AG04449 (cell line): Measurements from ENCODE around the genes CYP2C19 and ACSM6.

- RRBS = no CpG with 5 or more reads among the region's 3 CpGs
These were observed at the start of gene CYP2C19 for GRCh38 chr10:94762312-94762974. Gene CYP2C19, plus strand, starts transcription at chr10:94762681.

DNA sequence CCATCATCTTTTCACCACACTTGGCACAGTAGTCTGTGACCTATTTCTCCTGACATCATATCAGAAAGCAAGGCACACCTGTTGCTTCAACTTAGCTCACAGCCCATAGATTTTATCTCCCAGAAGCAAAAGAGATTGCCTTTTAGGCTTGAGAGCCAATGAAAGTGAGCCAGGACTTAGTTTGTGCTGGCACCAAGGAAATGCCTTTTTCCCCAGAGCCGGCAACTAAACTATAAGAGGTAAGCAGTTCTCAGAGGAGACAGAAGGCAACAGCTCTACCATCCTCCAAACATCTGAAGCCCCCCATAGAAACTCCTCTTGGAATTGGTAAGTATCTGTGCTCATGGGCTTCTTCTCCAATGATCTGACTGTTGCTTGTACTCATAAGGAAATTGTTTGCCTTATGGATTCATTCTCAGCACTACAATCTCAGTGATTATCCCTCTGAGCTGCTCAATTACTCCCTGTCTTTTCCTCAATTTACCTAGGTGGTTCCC lies at the start of gene ACSM6:
TSS of gene ACSM6 (plus strand) at position 262 of the 497 bp plus-strand sequence.
- RRBS = no CpG with 5 or more reads among the region's 1 CpG

GRCh38 chr10:95266514-95267291 lies 24.1 kb downstream of the PDLIM1 start:
- RRBS = no CpG with 5 or more reads among the region's 3 CpGs

DNA sequence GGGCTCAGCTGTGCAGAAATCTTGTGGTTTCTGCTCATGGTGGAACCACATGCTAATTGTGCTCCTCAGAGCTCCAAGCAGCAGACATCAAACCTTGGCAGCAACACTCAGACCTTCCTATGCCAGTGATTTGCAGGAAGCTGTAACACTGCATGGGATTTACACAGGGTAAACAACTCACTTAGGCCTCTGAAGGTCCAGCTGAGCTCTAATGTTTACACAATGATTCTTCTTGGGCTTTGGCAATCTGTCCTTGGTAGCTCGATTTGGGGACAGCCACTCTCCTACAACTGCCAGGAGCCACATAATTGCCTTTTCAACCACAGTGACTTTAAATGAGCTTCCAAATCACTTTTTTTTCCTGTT lies 97.7 kb upstream of the PDLIM1 start:
- RRBS = no CpG with 5 or more reads among the region's 1 CpG

GRCh38 chr10:95447563-95448314 lies 113.4 kb downstream of the SORBS1 start:
- RRBS = no CpG with 5 or more reads among the region's 7 CpGs

DNA sequence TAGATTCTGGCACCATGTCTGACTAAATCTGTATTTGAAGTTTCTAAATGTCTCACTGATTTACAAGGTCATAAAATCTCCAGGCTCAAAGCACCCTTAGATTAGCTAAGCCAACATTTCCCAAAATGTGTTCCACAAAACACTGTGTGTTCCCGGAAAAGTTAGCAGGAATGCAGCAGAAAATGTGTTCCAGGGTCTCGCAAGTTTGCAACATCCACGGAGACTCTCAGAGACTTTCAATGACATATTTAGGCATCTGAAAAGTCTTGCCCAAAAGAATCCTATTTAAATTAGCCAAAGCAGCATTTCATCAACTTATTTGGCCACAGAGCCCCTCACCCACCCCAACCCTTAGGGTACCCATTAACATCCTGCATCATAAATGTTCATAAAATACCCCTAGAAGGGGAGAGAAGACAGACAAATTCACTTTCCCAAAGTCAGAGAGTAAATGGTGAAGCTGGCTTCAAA lies 91.8 kb downstream of the SORBS1 start:
- RRBS = no CpG with 5 or more reads among the region's 3 CpGs

DNA sequence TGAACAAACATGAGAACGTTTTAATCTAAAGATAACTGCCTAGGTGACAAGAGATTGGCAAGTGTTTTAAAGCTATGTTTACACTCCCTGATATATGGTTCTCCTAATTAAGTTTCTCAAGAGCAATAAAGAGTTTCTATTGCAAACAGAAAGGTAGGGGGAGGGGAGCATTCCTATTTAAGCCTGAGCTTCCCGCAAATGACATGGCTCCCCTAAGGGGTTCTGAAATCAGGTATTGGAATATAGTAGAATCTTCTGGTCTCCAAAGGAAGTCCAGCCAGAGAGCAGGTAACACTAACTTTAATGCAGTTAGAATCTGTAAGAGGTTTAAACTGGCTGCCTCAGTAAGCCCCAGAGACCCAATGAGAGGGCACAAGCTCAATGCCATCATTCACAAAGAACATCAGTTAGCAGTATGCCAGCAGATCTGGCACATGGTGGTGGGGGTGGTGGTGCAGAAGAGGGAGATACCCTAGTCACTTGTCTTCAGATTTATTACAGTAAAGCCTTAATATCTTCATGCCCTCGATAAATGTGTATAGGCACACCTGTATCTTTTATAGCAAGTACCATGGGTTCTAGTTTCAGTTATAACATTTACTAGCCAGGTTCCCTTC lies 86.3 kb downstream of the SORBS1 start:
- RRBS = no CpG with 5 or more reads among the region's 3 CpGs

GRCh38 chr10:95534675-95535260 lies 26.4 kb downstream of the SORBS1 start:
- RRBS = no CpG with 5 or more reads among the region's 4 CpGs

- RRBS = no CpG with 5 or more reads among the region's 3 CpGs
These were observed 21.5 kb downstream of the SORBS1 start for GRCh38 chr10:95539602-95540170.

- RRBS = no CpG with 5 or more reads among the region's 6 CpGs
These were observed 20.5 kb downstream of the SORBS1 start for GRCh38 chr10:95540317-95541453.

GRCh38 chr10:95543443-95544092 lies 17.6 kb downstream of the SORBS1 start:
- RRBS = no CpG with 5 or more reads among the region's 7 CpGs

- RRBS = no CpG with 5 or more reads among the region's 3 CpGs
These were observed 28.0 kb downstream of the ALDH18A1 start for GRCh38 chr10:95628158-95629361.

- RRBS = no CpG with 5 or more reads among the region's 7 CpGs
These were observed 14.2 kb upstream of the ENTPD1 start for GRCh38 chr10:95741567-95742385.

GRCh38 chr10:95761533-95762269 lies 5.7 kb downstream of the ENTPD1 start:
- RRBS = no CpG with 5 or more reads among the region's 3 CpGs

DNA sequence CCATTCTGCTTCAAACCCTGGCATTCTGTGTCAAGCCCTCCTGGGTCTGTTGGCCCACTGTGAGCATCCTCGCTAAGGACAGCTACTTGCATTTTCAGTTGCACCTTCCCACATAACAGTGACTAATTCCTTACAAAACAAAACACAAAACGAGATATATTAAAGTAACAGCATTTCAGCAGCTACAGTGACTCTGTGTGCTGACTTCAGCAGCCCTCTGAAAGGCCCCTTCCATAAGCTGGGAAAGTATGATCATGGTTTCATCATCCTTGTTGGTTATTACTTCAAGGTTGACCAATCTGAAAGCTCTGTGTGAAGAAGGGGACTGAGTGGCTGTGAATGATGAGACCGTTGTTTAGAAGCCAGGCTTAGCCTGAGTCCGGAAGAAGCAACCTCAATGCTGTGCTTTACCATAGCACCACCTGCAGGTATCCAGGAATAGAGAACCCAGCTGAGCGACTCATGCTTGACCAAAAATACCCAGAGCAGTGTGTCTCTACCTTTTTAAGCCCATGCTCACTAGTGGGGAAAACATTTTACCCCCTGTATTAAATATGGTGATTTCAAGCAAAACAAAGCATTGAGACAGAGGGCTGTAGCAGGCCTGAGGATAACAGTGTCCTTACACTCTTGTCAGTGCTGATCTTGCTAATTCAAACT lies 42.7 kb upstream of the CC2D2B start:
- RRBS = no CpG with 5 or more reads among the region's 5 CpGs

GRCh38 chr10:96043754-96044759 lies 674 bp downstream of the CCNJ start:
- RRBS = 2% methylated on average over 42 of the region's 72 CpGs

- RRBS = no CpG with 5 or more reads among the region's 9 CpGs
These were observed 13.7 kb downstream of the CCNJ start for GRCh38 chr10:96056892-96057612.

DNA sequence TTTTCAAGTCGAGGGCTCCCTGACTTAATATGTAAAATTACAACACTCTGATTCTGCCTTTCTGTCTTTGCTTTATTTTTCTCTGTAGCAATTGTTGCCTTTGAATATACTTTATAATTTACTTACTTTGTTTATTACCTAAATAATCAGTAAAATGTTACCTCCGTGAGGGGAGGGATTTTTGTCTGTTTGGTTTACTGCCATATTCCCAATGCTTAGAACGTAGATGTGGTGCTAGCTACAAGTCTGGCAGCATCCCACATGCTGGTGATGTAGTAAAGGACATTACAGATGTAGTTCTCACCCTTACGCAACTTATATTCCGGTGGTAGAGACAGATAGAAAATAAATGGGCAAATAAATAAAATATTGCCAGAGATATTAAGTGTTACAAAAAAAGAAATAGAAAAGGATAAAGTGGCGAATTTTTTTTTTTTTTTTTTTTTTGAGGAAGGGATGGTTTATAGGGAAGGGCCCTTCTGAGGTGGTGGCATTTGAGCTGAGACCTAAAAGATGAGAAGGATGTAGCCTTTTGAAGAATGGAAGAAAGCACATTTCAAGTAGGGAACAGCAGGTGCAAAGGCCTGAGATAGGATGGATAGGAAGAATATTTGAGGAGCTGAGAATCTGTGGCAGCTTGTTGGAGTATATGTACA lies 8.5 kb downstream of the ZNF518A start:
- RRBS = no CpG with 5 or more reads among the region's 6 CpGs

DNA sequence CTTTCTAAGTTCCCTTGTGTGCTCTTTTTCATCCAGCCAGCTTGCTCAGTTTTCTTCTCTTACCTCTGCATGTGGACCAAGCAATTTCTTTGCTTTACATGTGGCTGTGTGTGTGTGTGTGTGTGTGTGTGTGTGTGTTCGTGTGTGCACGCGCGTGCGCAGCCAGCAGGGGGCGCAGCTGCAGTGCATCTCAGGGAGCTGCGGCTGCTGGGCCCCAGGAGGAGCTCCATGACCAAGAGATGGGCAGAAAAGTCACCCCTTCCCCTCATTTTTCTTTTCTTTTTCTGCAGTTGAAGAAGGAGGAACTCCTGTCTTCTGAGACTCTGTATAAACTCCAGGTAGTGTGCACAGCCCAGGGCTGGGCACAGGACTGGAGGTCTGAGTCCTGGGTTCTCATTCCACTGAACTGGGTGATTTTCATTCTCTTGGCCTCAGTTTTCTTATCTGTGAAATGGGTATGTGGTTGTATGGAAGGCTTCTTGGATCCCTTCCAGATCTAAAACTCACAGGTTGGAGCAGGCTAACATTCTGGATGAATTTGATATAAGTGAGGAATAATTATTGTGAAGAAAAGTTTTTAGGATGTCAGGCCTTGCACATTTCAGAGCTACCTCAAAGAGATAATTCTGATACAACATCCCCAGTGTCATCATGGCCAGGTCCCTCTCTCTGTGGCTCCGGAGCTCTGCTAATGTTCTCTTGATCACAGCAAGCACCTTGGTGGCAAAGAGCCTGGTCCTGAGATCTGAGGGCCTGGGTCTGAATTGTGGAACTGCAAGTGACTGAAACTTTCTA lies 41.6 kb downstream of the BLNK start:
- RRBS = no CpG with 5 or more reads among the region's 8 CpGs